SK-MEL-5 (cell line): ENCODE measurements around a stretch of chr13.

RAMPAGE:
- cytosol, long total RNA = no peak
- long total RNA = no peak
- nucleus, long total RNA = no peak
Measured at GRCh38 chr13:31945100-31945499, 86.5 kb upstream of the FRY start.

GRCh38 chr13:31951130-31951608, 80.4 kb upstream of the FRY start:
RAMPAGE:
- cytosol, long total RNA = no peak
- long total RNA = no peak
- nucleus, long total RNA = no peak

GRCh38 chr13:32254752-32255743, 60.1 kb downstream of the ZAR1L start:
RAMPAGE:
- cytosol, long total RNA = no peak
- long total RNA = no peak
- nucleus, long total RNA = no peak

GRCh38 chr13:32262654-32262859, 52.6 kb downstream of the ZAR1L start:
RAMPAGE:
- cytosol, long total RNA = no peak
- long total RNA = no peak
- nucleus, long total RNA = no peak

GRCh38 chr13:32337876-32338600, 22.7 kb downstream of the BRCA2 start:
RAMPAGE:
- cytosol, long total RNA = no peak
- long total RNA = no peak
- nucleus, long total RNA = no peak

GRCh38 chr13:32340556-32341270, 25.4 kb downstream of the BRCA2 start:
RAMPAGE:
- cytosol, long total RNA = no peak
- long total RNA = no peak
- nucleus, long total RNA = no peak

DNA sequence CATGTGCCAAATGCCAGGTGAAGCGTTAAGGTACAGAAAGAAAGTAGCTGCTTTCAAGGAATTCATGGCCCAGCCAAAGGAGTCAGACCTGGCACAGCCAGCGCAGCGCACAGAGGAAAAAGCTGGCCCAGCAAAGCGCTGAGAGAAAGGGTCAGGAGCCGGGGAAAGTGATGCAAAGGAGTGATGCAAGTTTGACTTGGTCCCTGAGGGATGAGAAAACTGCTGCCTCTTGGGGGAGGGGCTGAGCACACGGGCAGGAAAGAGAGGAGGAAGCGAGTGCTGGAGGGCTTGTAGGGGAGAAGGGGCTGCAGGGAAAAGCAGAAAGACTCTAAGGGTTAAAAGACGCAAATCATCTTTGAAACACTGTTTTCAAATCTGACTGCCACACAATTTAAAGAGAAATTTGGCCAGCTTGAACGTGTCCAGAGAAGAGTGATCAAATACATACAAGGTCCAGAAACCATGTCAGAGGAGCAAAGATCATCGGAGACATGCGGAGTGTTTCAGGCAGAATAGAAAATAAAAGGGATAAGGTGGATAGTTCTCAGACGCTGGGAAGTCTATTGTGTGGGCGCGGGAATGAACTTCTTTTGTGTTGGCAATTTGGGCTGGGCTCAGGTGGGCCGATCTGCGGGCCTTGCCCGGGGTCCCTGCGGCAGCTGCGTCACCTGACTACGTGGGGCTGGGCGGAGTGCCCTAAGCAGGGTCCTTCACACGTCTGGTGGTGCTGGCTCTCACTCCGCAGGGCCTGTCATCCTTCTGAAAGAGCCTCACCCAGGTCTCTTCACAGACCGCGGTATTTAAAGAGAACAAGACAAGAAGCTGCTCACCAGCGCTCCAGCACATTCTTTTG, 18.2 kb downstream of the N4BP2L1 start:
RAMPAGE:
- cytosol, long total RNA = no peak
- long total RNA = no peak
- nucleus, long total RNA = no peak

RAMPAGE:
- cytosol, long total RNA = no peak
- long total RNA = no peak
- nucleus, long total RNA = no peak
Measured at GRCh38 chr13:32413107-32413688, 14.7 kb downstream of the N4BP2L1 start.

DNA sequence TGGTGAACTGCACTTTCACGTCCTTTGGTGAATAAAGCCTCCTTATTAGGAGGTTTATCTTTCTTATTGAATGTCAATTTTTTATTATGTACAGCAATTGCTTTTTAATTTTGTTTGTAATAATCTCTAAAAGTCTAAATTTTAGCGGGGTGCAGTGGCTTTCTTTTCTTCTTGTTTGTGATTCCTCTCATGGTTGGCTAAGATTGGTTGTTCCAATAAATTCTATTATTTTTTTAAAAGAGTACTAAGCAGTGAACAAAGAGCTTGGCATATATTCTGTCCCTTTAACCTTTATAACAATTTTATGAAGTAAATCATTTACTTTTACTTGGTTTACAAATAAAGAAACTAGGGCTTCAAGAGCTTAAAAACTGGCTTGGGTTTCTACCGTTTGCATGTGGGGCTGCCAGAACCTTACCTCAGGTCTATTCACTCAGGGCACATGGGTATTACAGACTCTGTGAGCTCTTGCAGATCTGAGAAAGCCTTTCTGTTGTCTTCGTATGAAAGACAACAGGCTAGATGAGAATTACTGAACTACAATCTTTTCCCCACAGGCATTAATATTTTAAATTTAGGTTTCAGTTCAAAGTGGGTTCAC, 13.4 kb downstream of the N4BP2L1 start:
RAMPAGE:
- cytosol, long total RNA = no peak
- long total RNA = no peak
- nucleus, long total RNA = no peak

RAMPAGE:
- cytosol, long total RNA = no peak
- long total RNA = no peak
- nucleus, long total RNA = no peak
Measured at GRCh38 chr13:32425877-32426512, 1.9 kb downstream of the N4BP2L1 start.

DNA sequence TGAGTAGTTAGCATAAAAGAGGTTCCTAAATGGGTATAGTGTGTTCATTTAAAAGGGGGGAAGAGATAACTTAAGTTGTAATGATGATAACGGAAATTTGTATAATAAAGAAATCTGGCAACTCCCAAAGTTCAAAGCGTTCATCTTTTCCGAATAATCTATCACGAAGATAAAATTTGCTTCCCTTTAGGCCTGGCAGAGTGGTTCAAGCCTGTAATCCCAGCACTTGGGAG, 1.1 kb downstream of the N4BP2L2 start:
RAMPAGE:
- cytosol, long total RNA = no peak
- long total RNA = no peak
- nucleus, long total RNA = no peak

GRCh38 chr13:32586081-32586359, 232 bp upstream of the PDS5B start:
RAMPAGE:
- cytosol, long total RNA = no peak
- long total RNA = no peak
- nucleus, long total RNA = no peak

DNA sequence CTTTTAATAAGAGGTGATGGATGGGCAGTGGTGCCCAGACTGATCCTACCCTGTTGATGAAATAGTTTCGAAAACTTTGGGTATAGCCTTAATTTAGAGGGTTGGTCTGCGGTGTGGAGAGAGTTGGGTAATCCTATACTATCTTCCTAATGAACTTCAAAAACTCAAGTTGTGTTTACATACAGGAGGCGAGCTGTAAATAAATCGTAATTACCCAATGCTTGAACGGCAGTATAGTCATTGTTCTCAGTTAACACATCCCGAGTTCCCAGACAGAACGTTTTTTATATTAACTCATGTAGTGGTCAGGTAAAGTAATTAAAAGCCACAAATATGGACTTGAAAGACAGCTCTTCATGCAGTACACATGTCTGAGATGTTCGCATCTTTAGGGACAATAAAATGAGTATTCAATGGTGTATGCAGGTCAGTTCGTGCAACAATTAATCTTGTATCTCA, 1.5 kb downstream of the PDS5B start:
RAMPAGE:
- cytosol, long total RNA = no peak
- long total RNA = no peak
- nucleus, long total RNA = no peak

GRCh38 chr13:32590221-32590696, 4.0 kb downstream of the PDS5B start:
RAMPAGE:
- cytosol, long total RNA = no peak
- long total RNA = no peak
- nucleus, long total RNA = no peak

RAMPAGE:
- cytosol, long total RNA = no peak
- long total RNA = no peak
- nucleus, long total RNA = no peak
Measured at GRCh38 chr13:32769994-32770656, 183.9 kb downstream of the PDS5B start.

DNA sequence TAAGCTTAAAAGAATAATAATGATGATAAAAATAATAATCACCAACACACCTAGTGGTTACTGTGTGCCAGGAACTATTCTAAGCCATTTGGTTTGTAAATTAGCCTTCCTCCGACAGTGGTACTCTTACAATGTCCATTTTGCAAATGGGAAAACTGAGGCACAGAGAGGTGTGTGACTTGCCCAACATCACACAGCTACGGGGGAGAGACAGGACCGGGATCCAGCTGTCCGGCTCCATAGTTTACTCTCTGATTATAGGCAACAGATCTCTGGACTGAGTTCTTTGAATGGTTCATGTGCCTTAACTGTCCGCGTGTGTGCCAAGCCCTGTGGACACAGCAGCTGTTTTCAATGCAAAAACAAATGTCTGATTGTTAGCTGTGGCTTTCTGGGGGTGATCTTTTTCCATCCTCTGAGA, 94.0 kb downstream of the KL start:
RAMPAGE:
- cytosol, long total RNA = no peak
- long total RNA = no peak
- nucleus, long total RNA = no peak

RAMPAGE:
- cytosol, long total RNA = no peak
- long total RNA = no peak
- nucleus, long total RNA = no peak
Measured at GRCh38 chr13:33221241-33221965, 64.2 kb downstream of the STARD13 start.

RAMPAGE:
- cytosol, long total RNA = no peak
- long total RNA = no peak
- nucleus, long total RNA = no peak
Measured at GRCh38 chr13:33261410-33262116, 24.0 kb downstream of the STARD13 start.

DNA sequence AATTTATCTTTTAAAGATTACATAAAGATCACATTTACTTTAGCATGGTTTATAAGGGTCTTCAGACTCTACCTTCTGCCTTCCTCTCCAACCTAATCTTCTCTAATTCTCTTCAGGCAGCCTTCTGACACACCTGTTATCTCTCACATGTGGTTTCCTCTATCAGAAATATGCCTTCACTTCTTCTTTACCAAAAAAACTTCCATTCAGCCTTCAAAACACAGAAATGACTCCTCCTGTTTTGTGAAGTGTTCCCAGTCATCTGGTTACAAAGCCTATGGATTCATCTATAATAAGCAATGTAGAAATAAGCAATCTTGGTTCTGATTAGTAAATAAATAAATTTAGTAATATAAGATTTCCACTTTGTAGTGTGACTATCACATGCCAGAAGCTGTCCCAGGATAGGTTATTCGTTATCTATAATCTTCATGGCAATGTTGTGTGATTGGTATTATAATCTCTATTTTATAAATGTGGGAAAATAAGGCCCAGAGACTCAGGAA, 30.6 kb upstream of the STARD13 start:
RAMPAGE:
- cytosol, long total RNA = no peak
- long total RNA = no peak
- nucleus, long total RNA = no peak

DNA sequence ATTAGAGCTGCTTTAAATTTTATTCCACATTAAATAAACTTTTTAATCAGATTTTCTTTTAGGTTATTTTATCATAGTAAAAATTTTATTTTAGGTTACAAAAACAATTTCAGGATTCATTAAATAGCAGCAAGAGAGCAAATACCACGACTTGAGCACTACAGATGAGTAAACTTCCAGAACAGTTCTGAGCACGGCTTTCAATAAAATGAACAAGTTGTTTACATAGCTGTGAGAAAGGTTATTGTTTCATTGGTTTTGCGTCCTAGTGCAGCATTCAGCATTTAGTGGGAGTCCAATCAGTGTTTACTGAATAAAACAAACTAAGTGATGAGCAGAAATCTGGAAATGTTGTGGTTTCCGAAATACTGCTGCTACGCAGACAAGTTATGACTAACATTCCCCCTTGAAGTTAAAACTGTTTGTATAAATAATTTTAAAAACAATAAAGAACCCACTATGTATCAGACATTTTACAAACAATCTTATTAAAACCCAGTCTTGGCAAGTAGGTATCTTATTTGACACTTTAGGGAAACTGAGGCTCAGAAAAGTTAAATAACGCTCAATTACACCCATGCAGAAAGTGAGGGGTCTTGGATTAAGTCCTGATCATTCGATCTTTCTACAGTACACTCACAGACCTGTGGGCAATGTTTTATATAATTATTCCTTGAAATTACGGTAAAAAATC, 251.5 kb upstream of the STARD13 start:
RAMPAGE:
- cytosol, long total RNA = no peak
- long total RNA = no peak
- nucleus, long total RNA = no peak